ENCODE measurements around the gene PCLAF.

DNA sequence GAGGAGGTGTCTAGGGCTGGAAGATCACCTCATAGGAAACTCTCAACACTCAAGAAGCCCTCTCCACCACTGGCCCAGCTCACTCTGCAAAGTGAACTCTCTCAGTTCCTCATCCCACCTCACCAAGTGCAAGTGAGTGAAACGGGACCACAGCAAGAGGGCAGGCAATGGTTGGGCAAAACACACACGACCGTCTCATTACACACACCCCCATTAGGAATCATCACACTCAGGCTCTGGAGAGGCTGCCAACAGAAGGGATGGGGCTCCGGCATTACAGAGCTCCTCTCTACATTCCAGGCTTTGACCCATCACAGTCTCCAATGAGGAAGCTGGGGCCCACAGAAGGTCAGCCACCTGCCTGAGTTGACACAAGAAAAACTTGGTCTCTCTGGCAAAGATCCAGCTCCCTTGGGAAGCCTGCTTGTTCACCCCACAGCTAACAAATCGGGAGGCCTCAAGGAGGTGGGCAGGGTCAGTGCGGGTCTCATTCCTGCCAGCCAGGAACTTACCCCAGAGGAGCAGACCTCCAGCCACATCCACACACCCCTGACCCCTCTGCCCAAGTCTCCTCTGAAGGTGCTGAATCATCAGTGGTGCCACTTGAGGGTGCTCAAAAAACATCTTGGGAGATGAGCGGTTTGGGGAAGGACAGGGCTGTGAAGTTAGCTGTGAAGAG, 1.5 kb downstream of the DAPK2 start:
- PRO-cap: no peak
CAGE:
- cytosol, long polyA plus RNA: no peak
- long polyA plus RNA: no peak
- nucleus, long polyA plus RNA: no peak

GRCh38 chr15:64105347-64105726, 9.6 kb downstream of the SNX1 start:
- PRO-cap: no peak
CAGE:
- cytosol, long polyA plus RNA: no peak
- long polyA plus RNA: no peak
- nucleus, long polyA plus RNA: no peak

DNA sequence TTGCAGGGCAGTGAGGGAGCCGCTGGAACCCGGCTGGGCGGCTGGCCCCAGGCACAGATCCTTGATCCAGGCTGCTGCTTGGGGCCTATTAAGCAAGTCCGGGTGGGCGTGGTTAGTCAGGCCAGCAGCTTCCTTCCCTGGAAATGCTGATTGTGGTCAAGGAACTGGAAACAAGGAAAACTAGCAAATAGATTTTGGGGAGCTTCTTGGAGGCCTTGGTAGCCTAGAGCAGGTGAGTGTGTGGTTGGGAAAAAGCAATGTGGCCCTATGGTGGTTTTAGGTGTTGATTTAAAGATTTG, 17.8 kb upstream of the SNX22 start:
- PRO-cap: no peak
CAGE:
- cytosol, long polyA plus RNA: no peak
- long polyA plus RNA: no peak
- nucleus, long polyA plus RNA: no peak

- PRO-cap: no peak
CAGE:
- cytosol, long polyA plus RNA: no peak
- long polyA plus RNA: no peak
- nucleus, long polyA plus RNA: no peak
These were observed 1.2 kb downstream of the PPIB start for GRCh38 chr15:64161305-64162406.

DNA sequence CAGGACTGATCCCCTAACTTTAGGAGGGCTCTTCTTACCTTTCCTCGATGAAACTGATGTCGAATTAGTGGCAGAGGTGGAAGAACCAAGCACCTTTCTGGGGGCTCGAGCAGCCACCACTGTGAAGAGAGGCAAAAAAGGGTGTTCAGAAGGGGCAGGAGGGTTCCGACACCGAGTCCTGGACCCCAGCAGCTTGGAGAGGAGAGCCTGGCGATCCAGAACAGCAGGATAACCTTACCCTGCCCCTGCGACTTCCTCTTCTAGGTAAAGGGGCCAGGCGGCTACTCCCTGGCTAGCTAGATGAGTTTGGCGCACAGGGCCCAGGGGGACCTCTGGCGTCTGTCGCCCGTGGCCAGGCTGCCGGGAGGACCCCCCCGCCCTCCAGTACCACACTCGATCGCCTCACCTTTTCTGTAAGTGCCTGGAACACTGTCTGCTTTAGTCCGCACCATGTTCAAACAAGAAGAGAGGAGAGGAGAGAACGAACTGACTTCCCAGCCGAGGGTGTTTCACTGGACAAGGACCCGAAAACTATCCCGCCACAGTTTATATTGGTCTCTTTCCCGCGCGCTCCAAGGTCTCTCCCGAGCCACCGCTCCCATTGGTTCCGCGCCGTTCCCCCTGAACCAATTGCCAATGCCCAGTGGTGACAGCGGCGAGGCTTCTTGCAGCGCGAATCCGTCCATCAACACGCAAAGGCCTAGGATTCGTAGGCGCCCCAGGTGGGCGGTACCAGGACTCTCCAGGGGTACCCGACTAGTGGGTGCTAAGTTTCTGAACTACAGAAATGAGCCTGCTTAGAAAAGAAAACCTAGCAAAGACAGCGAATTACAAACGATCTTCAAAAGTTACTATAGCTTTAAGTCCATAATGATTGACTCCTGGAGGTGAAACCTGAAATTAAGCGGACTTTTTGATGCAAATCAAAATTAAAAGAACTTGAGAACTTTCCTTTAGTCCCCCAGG, at the start of gene PCLAF:
TSS of gene PCLAF (minus strand) at position 522 of the 966 bp plus-strand sequence.
- PRO-cap: bidirectional peak, plus-strand start at position 751 of the sequence, minus-strand start at position 524 of the sequence
CAGE:
- cytosol, long polyA plus RNA: start-site peak on the minus strand centred at position 552 of the sequence, 68 bp wide, 2,485 and 1,676 reads in 2 replicates
- long polyA plus RNA: start-site peak on the minus strand centred at position 531 of the sequence, 26 bp wide, 3,284 and 2,740 reads in 2 replicates
- nucleus, long polyA plus RNA: start-site peak on the minus strand centred at position 552 of the sequence, 68 bp wide, 1,516 and 437 reads in 2 replicates

GRCh38 chr15:64406184-64406629, 18.6 kb downstream of the TRIP4 start:
- PRO-cap: no peak
CAGE:
- cytosol, long polyA plus RNA: no peak
- long polyA plus RNA: no peak
- nucleus, long polyA plus RNA: no peak

DNA sequence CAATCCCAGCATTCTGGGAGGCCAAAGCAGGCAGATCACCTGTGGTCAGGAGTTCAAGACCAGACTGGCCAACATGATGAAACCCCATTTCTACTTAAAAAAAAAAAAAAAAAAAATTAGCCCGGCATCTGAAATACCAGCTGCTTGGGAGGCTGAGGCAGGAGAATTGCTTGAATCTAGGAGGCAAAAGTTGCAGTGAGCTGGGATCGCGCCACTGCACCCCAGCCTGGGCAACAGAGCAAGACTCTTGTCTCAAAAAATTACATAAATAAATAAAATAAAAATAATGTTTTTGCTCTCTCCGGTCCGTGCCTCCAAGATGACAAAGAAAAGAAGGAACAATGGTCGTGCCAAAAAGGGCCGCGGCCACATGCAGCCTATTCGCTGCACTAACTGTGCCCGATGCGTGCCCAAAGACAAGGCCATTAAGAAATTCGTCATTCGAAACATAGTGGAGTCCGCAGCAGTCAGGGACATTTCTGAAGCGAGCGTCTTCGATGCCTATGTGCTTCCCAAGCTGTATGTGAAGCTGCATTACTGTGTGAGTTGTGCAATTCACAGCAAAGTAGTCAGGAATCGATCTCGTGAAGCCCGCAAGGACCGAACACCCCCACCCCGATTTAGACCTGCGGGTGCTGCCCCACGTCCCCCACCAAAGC, 132.4 kb downstream of the ZNF609 start:
- PRO-cap: no peak
CAGE:
- cytosol, long polyA plus RNA: no peak
- long polyA plus RNA: no peak
- nucleus, long polyA plus RNA: no peak

- PRO-cap: no peak
CAGE:
- cytosol, long polyA plus RNA: no peak
- long polyA plus RNA: no peak
- nucleus, long polyA plus RNA: no peak
These were observed 123.8 kb downstream of the RBPMS2 start for GRCh38 chr15:64651568-64651919.

GRCh38 chr15:64682675-64683748, 92.4 kb downstream of the RBPMS2 start:
- PRO-cap: no peak
CAGE:
- cytosol, long polyA plus RNA: no peak
- long polyA plus RNA: no peak
- nucleus, long polyA plus RNA: no peak

GRCh38 chr15:64773776-64774566, 1.4 kb downstream of the RBPMS2 start:
- PRO-cap: no peak
CAGE:
- cytosol, long polyA plus RNA: no peak
- long polyA plus RNA: no peak
- nucleus, long polyA plus RNA: no peak

GRCh38 chr15:64776056-64776835, 857 bp upstream of the RBPMS2 start:
- PRO-cap: no peak
CAGE:
- cytosol, long polyA plus RNA: no peak
- long polyA plus RNA: no peak
- nucleus, long polyA plus RNA: no peak

DNA sequence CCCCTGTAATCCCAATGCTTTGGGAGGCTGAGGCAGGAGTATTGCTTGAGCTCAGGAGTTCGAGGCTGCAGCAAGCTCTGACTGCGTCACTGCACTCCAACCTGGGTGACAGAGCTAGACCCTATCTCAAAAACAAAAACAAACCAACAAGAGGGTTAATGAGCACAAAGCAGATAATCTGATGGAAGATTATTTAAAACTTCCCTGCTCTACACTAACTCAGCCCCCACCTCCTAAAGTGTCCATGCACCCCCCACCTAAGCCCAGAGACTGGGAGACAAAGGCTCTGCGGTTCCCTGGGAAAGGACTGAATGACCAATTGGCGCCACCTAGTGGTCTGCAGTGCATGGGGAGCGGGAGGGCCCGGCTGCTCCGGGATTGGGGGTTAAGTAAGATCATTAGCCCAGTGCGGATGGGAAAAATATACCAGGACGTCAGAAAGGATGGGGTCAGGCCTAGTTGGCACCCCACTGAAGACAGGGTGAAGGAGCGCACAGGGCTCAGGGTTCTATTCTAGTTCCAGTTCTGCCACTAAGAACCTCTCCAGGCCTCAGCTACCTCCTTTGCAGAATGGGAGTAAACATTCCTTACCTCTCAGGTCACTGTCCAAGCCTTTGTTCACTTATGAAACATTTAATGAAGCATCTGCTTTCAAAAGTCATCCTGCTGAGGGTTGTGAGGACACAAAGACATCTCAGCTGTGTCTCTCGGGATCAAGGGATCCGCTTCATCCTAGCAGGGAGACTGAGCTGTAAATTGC, 15.5 kb downstream of the PIF1 start:
- PRO-cap: no peak
CAGE:
- cytosol, long polyA plus RNA: no peak
- long polyA plus RNA: no peak
- nucleus, long polyA plus RNA: no peak

DNA sequence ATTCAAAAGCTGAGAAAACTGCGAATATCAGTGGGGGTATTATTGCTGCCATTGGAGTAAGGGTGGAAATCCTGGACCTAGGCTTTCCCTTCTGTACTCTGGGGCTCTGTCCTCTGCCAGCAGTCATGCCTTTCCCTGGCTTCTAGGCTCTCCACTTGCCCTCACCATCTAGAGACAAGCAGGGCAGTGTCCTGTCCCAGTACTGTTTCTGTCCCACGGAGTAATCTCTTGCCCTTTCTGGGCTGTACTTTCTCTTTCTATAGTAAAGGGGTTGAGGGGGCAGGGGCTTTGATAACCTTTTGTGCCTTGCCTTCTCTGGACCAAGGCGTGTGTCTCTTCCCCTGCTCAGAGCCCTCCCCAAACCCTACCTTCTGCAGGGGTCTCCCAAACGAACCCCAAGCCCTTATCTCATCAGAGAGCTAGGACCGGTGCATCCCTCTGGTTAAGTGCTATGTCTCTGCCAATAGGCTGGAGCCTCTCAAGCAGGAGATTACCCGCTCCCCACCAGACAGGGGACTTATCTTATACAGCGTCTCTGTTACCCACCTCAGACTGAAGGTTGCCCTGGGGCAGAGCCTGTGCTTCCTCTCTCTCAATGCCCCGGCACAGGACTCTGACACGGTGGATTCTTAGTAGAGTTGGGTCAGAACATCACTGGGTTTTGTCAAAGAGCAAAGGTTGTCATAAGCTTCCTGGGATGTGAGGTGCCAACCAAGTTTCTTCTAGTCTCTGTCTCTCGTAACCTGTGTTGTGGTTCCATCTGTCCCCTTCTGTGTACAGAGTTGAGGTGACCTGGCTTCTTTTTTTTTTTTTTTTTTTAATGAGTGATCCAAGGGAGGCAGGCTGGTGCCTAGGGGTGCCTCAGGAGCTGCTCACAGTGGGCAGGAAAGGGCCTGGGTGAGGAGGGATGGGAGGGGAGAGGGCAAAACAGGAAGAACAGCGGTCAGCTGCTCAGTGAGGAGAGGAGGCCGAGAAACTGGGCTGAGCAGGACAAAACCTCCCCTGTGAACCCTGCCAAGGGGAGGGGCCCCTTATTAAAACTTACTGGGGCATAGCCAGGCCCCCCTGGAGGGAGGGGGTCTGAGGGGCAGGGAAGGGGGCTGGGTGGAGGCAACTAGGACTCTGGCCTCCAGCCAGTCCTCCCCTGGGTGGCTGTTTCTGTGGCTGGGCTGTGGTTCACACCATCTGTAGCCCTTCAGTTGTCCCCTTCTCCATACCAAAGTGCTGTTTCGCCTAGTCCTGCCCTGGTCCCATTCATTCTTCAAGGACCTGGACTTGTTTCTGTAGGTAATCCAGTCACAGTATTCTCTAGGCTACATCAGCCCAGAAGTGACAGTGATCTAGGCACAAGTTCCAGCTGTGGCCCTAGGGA, 3.2 kb downstream of the PLEKHO2 start:
- PRO-cap: no peak
CAGE:
- cytosol, long polyA plus RNA: no peak
- long polyA plus RNA: no peak
- nucleus, long polyA plus RNA: no peak

DNA sequence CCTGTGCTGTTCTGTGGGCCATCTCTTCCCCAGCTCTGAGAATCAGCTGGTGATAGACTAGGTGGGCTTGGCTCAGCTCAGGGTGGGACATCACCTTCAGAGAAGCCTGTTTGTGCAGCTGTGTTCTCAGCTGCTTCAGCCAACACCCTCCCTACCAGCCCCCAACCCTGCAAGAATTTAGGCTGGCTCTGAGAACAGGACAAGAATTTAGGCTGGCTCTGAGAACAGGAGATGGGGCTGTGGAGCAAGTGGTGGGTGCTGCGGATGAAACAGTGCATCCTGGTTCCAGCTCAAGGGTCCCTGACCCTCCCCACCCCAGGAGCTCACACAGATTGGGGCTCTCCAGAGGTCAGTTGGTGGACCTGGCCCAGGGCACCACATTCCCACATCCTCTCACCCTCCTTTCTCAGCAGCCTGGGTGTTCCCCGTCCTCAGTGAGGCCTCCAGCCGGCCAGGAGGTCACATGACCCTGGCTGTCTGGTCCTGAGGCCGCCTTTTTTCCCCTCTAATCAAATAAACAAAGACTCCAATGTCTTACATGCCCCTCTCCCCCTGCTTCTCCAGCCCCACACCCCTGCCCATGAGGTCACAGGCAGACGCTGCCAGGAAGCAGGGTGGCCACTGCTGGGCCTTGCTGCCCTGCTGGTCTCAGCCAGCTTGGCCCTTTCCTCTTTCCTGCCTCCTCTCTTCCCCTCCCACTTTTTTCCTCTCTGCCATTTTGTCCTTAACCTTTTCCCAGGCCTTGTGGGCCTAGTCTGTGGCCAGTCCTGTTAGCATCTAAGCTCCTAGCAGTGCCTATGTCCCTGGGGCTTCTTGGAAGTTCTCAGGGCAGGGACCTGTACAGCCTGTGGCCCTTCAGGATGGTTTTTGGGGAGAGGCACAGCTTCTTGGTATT, 15.0 kb downstream of the PLEKHO2 start:
- PRO-cap: no peak
CAGE:
- cytosol, long polyA plus RNA: no peak
- long polyA plus RNA: no peak
- nucleus, long polyA plus RNA: no peak

GRCh38 chr15:64872969-64873489, 31.3 kb downstream of the PLEKHO2 start:
- PRO-cap: no peak
CAGE:
- cytosol, long polyA plus RNA: no peak
- long polyA plus RNA: no peak
- nucleus, long polyA plus RNA: no peak

- PRO-cap: no peak
CAGE:
- cytosol, long polyA plus RNA: no peak
- long polyA plus RNA: no peak
- nucleus, long polyA plus RNA: no peak
These were observed 4.2 kb downstream of the SLC51B start for GRCh38 chr15:65049135-65050083.

- PRO-cap: no peak
CAGE:
- cytosol, long polyA plus RNA: no peak
- long polyA plus RNA: no peak
- nucleus, long polyA plus RNA: no peak
These were observed 2.7 kb downstream of the PDCD7 start for GRCh38 chr15:65130856-65131355.

DNA sequence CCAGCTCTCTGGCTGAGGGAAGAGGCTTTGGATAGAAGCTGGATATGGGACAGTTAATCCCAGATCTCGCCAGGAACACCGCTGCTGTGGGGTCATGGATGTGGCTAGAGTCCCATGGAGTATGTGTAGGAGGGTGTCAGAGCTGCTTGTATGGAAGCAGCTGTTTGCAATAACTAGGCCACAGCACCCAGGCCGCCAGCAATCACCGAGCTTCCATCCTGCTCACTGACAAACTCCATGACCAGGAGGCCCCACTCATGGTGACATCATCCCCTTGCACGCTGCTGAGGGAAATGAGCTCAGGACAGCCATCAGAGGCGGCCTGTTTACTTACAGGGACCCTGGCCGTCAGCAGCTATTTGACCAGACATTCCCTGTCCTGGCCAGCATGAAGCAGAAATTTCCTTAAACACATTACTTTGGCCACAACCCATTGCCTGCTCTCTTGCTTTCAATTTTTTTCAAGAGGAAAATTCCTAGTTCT, 34.2 kb upstream of the CILP start:
- PRO-cap: no peak
CAGE:
- cytosol, long polyA plus RNA: no peak
- long polyA plus RNA: no peak
- nucleus, long polyA plus RNA: no peak

DNA sequence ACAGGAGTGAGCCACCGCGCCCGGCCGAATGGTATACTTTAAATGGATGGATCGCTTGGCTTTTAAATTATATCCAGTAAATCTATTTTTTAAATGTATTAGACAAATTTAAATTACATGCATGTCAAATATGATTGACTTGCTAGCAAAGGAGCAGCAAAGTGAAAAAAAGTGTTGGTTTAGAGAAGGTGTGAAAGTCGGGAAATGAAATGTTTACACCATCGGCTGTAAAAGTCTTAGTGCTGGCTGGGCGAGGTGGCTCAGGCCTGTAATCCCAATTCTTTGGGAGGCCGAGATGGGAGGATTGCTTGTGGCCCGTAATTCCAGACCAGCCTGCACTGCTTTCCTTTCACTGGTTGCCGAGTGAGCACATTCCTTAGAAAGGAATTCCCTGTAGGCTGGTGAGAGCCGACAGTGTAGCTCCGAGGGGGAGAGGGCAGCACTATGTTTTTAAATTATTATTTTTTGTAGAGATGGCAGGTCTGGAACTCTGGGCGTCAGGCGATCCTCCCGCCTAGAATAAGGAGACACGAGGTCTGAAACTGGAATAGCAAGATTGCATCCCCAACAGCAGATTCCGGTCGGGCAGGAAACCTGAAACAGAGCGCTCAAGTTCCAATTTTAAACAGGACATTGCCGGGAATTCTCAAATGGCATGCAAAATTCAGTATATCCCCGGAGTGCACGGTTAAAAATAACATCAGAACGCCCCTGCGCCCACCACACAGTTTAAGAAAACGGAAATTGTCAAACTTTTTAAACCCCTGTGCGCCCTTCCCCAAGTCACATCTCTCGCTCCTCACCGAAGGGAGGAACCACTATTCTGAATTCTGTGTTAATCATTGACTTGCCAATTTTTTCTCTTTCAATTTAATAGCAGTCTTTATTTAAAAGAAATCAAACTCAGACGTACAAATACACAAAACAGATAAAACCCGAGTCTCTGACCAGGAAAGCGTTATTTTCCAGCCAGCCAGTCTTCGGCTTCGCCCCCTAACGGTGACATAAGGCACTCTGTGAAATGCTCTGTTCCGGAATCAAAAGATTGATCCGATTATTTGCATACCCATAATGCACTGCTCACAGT, 17.1 kb upstream of the PARP16 start:
- PRO-cap: bidirectional peak, plus-strand start at position 573 of the sequence, minus-strand start at position 521 of the sequence; bidirectional peak, plus-strand start outside the sequence, minus-strand start at position 998 of the sequence
CAGE:
- cytosol, long polyA plus RNA: no peak
- long polyA plus RNA: no peak
- nucleus, long polyA plus RNA: no peak

GRCh38 chr15:65539447-65539646, 9.1 kb downstream of the HACD3 start:
- PRO-cap: no peak
CAGE:
- cytosol, long polyA plus RNA: no peak
- long polyA plus RNA: no peak
- nucleus, long polyA plus RNA: no peak

Data from A549 (cell line).